Occipital lobe (tissue), 2 donors: ENCODE results near the gene MCF2L.

GRCh38 chr13:110663842-110664461, 42.0 kb downstream of the CARS2 start:
- RAMPAGE, long total RNA, result no peak

DNA sequence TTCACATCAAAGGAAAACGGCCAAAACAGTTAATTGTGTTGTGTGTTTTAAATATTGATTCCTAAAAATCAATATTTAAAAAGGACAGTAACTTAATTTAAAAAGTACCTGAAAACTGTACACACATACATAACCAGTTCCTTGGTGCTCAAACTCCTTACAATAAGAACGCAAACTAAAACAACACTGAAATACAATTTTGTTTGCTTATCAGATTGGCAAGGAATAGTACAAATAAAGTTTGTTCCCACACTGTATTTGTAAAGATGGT, 96.3 kb downstream of the ING1 start:
- RAMPAGE, long total RNA, result no peak

- RAMPAGE, long total RNA, result no peak
Measured at GRCh38 chr13:110868763-110869109, 46.1 kb downstream of the ANKRD10 start.

DNA sequence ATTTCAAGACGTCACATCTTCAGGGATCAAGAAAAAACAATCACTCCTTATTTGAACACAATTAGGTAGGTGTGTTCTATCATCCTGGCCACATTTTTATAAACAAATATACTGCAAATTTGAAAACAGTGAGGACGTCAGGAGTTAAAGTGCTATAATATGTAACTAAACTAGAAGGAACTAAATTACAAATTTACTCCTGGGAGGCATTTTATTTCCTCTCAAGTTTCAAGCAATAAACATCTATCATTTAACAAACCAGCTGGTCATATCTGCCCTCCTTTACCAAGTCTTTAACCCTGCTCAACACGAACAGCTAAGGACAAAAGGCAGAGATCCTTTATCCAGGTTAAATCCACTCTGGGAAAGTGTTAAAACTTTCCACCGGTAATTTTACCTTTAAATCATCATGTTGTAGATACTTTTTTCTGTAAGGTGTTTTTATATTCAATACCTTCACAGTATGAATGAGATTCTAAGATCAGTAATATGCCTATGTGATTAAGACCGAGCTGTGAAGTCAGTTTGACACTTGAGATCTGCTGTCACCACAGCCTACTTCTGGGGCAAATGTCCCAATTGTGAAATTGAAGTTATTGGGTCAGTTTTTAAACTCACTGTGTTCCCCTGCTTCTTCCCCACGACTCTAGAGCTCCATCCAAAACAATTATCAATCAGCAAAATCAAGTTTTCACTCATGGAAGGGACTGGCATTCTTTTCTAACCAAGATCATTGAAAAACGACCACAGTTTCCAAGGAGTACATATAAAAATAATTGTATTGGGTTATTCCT, 26.3 kb downstream of the ANKRD10 start:
- RAMPAGE, long total RNA, result no peak

DNA sequence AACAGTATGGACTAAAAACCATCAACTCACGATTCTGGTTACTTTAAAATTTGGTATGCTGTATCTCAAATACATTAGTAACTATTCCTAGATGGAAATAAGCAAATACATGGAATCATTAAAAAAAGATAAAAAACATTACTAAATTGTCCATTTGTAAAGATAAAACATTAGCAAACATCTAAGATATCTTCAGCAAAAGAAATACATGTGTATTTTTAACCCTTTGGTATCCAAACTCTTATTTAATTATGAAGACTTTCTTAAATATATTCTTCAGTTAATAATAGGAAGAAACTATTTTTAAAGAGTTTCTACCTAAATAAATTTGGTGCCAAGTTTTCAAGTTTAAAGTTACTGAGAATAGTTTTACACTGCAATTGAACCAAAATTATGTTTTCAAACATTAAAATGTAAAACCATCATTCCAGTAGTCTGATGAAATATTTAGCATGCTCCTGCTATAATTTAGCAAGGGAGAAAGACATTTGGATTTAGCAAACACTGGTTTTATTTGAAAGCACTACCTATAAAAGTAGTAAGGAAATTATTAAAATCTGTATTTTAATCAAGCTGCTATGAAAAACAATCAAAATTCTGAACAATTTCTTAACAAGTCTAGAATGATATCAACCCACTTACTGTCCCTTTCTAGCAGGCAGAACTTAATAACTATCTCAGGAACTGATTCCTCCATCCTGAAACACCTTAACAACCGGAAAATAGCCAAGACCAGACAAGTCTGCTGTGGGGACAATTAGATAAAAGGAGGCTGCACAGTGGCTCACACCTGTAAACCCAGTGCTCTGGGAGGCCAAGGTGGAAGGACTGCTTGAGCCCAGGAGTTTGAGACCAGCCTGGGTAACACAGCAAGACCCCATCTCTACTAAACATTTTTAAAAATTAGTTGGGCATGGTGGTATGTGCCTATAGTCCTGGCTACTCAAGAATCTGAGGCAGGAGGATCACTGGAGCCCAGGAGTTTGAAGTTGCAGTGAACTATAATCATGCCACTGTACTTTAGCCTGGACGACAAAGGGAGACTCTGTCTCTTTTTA, 13.5 kb downstream of the ANKRD10 start:
- RAMPAGE, long total RNA, result no peak

- RAMPAGE, long total RNA, result no peak
Measured at GRCh38 chr13:111187683-111188661, 72.9 kb downstream of the ARHGEF7 start.

DNA sequence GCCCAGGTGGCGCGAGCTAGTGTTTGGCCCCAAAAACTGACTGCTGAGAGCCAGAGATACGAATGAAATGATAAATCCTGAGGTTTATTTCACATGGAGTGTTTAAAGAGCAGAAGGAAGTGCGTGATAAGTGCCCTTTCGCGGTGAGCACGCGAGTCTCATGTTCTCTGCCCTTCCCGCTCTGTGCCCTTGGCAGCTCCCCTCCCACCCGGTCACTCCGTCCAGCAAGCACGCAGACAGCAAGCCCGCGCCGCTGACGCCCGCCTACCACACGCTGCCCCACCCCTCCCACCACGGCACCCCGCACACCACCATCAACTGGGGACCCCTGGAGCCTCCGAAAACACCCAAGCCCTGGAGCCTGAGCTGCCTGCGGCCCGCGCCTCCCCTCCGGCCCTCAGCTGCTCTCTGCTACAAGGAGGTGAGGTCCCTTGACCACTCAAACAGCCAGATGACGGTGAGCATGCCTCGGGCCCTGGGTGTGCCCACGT, 37.5 kb upstream of the TEX29 start:
- RAMPAGE, long total RNA, result no peak

- RAMPAGE, long total RNA, result no peak
Measured at GRCh38 chr13:111616074-111616808, 295.8 kb downstream of the TEX29 start.

GRCh38 chr13:111642388-111642627, 321.9 kb downstream of the TEX29 start:
- RAMPAGE, long total RNA, result no peak

DNA sequence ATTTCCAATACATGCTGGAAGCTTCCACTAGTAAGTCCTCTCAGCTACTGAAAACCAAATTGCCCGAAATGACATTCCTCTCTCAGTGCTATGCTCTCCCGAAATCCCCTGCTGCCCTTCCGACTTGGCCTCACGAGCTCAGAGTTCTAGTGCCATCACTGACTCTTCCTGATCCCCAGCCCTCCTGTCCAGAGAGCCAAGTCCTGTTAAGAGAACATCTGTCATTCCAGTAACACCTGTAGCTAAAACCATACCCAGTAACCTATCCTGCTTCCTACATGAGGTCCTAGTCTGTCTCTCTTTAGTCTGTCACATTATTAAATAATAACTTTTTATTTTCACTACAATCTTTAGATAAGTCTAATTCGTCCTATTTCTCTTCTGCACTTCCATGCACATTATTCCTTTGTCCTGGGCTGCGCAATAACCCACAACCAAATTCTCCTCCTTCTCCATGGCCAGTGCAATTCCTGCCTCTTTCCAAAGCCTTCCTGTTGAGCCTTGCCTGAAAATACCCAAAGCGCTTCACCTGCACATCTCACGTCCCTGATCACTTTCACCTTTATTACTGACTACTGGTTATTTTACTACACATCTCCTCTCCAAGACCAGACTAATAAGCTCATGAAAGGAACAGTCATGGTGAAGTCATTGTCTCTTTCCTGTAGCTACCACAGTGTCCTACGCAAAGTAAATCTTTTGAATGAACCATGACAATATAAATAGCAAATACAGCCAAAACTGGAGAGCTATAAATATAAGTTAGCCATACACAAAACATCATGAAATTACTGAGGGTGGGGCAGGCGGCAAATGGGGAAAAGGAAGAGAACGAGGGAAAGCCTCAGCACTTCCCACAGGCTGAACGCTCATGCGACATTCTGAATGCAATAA, 62.9 kb downstream of the TUBGCP3 start:
- RAMPAGE, long total RNA, result no peak

GRCh38 chr13:112528705-112529453, 59.1 kb downstream of the TUBGCP3 start:
- RAMPAGE, long total RNA, result no peak

DNA sequence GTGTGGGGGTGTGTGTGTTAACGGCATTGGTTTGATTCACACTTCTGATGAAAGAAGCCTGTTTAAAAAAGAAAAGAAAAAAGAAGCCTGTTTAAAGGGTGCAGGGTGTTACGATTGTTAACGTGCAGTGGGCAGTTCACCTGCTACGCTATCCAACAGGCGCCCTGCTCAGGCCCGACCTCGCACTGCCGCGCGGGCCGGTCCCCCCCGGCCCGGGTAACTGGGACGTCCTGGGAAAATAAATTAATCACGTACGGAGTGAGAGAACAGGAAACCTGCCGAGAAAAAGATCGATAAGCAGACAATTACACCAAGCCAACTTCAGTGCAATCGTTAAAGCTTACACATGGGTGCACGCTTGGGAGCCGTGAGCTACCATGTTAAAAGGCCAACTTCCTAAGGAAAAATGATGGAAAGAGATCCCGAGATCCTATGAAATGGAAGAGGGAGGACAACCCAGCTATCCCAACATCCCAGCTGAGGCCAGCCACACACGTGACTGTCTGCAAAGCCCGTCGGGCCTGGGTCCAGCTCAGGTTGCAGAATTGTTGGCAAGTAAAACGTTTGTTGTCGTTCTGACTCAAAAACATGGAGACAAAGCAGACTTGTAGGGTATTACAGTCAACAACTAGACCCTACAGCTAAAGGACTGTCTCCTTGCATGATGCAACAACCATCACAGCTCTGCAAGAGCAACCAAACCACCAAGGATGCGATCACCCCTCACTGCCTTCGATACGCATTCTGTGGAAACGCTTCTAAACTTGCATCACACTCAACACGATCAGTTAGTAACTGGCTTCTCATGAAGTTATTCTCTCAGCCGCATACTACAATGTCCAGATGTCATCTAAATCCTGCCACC, 683 bp upstream of the TUBGCP3 start:
- RAMPAGE, long total RNA, result no peak

DNA sequence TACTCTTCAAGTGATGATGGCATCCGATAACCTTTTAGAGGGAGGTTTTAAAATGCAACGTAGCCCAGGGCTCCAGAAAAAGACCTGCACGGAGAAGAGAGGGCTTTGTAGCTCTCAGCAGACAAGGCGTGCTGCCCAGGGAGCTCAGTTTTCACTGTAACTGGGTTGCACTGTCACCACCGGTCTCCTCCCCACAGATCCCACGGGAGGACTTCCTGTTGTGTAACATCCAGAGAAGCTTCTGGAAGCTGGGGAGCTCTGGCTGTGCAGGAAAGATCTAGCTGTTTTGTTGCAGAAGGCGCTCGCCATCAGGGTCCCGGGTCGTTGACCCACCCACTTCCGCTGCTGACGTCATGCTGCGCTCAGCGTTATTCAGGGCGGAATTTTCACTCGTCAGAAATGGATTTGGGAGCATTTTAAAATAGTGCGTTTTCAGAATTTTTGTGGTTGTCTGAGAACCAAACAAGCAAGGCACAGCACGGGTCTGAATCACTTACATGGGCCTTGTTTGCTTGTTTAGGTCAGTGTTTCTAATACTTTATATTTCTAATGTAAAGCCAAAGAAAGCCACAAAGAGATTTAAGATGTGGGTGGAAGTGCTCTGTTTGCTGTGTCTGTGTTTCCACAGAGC, 50.8 kb downstream of the ATP11A start:
- RAMPAGE, long total RNA, result no peak

- RAMPAGE, long total RNA, result no peak
Measured at GRCh38 chr13:112770712-112771266, 81.0 kb downstream of the ATP11A start.

DNA sequence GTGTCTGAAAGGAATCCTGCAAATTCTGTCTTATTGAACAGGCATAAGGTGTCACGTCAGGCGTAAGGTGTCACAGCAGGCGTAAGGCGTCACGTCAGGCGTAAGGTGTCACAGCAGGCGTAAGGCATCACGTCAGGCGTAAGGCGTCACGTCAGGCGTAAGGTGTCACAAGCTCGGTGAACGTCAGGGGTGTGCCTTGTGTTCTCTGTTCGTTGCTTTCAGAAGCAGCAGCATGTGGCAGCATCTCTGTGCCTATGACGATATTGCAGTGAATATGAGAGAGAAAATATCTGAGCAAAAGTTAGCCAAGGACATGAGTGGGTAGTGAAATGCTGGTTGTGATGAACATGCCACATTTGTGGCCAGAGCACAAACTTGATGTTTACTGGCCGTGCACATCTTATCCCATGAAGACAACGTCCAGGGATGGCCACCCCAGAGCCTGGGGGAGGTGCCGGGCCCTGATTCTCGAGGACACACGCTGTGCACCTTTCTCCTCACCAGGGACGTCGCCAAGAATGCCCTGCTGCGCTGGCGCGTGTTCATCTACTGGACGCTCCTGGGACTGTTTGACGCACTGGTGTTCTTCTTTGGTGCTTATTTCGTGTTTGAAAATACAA, 107.0 kb upstream of the MCF2L start:
- RAMPAGE, long total RNA, result no peak

DNA sequence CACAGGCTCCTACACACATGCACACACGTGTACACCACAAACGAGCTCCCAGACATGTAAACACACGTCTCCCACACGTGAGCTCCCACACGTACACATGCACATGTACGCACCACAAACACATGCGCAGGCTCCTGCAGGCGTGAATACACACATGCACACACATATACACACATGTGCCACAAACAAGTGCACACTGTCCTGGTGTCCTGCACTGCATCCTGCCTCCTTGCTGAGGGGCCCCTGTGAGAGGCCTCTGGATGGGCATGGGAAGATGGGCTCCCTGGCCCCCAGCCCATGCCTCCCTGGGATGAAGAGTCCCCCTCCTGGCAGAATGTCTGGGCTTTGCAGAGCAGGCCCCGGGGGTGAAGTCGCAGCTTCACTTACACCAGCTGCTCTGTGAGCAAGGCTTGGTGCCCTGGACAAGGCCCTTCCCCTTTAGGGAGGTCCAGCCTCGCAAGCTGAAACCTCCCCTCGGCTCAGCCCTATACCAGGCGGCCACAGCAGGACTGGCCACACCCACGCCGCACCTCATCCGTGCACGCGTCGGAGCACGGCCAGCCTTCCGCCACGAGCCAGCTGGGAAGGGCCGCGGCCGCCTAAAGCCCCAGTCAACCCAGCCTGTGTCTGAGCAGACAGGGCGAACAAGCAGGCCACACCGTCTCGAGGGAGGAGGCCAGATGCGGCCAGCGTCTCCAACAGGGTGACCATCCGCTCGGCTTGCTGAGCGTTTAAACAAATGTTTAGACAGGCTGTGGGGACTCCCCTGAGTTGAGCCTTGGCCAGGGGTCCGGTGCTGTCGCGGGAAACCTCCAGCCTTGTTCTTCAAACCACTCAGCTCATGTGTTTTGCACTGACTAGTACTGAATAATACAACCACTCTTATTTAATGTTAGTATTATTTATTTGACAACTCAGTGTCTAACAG, 83.2 kb upstream of the MCF2L start:
- RAMPAGE, long total RNA, result no peak

DNA sequence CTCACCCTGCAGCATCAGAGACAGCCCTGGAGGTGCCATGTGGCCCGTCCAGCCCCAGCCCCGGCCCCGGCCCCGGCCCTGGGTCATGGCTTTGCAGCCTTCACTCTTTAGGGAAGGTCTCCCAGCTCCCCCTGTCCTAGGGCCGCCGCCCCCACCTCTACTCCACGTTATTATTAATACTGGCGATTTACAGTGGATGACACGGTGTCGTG, 71.2 kb upstream of the MCF2L start:
- RAMPAGE, long total RNA, result no peak

- RAMPAGE, long total RNA, result no peak
Measured at GRCh38 chr13:112951681-112952018, 17.4 kb upstream of the MCF2L start.

DNA sequence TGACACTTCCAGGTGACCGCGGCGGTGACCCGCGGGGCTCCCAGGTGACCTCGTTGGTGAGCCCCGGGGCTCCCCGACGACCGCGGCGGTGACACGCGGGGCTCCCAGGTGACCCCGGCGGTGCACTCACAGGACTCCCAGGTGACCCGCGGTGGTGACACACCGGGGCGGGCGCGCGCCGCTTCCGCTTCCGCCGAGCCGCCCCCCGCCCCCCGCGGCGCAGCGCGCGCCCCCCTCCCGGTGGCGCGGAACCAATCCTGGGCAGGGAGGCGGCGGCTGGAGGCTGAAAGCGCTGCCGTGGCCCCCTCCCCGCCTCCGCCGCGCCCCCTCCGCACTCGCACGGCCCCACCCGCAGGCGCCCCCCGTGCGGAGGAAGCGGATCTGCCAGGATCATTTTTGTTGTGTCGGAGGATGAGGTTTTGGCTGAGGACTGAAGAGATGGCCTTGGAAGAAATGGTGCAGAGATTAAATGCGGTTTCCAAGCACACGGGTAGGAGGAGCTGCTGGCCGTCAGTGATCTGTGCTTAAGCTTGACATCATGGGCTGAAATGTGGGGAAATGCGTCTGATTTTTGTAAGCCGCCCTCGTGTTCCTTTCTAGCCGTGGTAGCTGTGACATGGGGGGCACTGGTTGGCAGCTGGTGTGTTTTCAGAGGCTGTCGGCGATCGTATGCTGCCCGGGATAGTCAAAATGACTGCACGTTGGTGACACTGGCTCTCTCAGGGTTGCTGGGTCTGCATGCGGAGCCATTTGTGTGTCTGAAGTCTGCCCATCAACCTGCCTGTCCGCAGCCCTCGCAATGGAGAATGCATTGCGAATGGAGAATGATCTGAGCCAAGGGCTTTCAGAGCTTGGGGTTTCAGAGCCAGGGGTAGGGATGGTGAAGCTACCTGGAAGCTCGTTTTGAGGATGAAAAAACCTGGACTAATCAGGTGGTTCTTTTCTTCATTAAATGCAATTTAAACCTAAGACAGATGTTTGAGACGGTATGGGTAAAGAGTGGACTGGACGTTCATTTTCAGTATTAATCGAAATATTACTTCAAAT, at the start of gene MCF2L:
Gene MCF2L, plus strand, starts transcription at position 246 of the 1,047 bp plus-strand sequence.
- RAMPAGE, long total RNA, result no peak

GRCh38 chr13:112983332-112984111, 14.5 kb downstream of the MCF2L start:
- RAMPAGE, long total RNA, result no peak